REH cell (cell line): ENCODE measurements around a stretch of chr14.

DNA sequence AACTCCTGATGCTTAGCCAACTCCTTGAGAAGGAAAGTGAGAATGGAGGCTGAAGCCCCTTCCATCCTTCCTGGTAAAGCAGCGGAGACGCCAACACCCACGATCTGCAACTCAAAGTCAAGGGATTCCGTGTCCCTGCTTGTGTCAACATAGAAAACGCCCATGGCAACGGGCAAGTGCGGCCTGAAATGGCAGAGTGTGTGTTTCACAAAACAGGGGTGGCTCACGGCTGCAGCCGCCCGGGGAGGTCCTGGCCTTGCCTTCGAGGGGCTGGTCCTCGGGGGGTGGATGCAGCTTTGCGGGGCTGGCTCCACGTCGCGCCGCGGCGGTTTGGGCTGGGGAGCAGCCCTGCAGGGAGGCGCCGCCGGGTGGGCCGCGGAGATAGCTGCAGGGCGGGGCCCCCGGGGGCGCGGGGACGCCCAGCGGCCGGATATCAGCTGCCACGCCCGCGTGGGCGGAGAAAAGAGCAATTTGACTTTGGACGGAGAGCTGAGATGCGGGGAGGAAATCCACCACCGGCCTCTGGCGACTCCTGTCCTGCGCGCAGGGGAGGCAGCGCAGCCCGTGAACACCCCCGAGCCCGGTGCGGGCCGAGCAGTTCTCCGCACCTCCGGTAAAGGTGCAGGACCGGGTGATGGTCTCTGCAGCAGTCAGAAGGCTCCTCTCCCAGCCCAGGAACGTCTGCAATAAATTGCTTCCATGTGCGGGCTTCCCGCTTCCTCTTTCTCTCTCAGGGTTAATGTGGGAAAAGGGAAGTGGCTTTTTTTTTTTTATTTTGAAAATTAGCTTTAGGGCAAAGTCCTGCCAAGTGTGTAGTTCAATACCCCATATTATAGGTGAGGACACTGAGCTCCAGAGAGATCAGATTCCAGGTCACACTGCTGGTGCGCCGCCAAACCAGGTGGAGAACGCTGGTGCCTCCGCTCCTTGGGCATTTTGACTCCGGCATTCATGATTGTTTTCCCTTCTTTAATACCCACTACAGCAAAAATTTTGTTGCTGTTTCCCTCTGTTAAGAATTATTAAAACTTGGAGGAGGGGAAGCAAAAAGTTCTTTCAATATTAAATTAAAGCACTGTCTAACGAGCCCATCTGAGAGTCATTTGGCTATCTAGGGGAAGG lies 110.6 kb downstream of the ARF6 start:
- PRO-cap: bidirectional peak, plus-strand start at position 208 of the sequence, minus-strand start at position 119 of the sequence; bidirectional peak, plus-strand start at position 469 of the sequence, minus-strand start at position 387 of the sequence

GRCh38 chr14:50362502-50363449 lies 33.9 kb downstream of the CDKL1 start:
- PRO-cap: unidirectional peak, plus-strand start at chr14:50362883; bidirectional peak, plus-strand start at chr14:50363278, minus-strand start at chr14:50362986

DNA sequence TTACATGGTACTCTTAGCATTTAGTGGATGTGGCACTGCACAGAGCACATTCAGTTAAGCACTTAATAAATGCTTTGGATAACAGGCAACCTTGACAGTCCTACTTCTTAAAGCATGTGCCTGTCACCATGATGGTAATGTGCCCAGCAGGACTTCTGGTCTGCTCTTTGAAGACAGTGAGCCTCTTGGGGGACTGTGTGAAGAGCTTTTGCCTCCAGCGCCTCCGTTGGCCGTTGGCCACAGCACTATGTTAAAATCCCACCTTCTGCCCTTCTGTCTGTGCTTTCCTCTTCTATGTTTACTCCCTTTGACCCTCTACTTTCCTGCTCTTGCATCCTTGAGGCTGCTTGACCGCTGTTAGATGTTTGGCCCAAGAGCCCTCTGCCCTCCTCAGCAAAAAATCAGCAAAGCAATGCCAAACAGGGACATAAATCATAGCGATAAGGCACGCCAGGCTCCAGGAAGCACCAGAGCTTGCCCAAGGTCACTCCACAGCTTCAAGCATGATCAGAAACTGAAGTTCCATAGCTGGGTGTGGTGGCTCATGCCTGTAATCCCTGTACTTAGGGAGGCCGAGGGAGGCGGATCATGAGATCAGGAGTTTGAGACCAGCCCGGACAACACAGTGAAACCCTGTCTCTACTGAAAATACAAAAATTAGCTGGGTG lies 8.3 kb downstream of the CDKL1 start:
- PRO-cap: no peak

GRCh38 chr14:50414930-50415433 lies 18.3 kb upstream of the CDKL1 start:
- PRO-cap: no peak

DNA sequence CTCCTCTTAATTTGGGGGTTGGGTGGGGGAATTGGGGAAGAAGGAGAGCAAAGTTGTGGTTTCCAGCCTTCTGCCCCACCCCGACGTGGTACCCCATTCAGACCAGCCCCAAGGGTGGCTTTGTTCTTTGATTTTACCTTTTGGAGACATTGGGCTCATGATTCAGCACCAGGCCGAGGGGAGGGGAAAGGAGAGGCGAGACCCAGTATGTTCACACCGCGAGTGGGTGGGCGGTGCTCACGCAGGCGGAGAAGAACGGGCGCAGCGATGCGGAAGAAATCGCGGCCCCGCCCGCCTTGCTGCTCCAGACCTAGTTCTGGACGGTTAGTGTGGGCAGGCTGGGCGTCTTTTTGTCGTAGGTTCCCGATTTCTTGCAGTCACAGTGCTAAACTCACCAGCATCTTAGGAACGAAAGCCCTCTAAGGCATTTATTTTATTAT lies 978 bp downstream of the ATL1 start:
- PRO-cap: bidirectional peak, plus-strand start at position 313 of the sequence, minus-strand start at position 318 of the sequence

DNA sequence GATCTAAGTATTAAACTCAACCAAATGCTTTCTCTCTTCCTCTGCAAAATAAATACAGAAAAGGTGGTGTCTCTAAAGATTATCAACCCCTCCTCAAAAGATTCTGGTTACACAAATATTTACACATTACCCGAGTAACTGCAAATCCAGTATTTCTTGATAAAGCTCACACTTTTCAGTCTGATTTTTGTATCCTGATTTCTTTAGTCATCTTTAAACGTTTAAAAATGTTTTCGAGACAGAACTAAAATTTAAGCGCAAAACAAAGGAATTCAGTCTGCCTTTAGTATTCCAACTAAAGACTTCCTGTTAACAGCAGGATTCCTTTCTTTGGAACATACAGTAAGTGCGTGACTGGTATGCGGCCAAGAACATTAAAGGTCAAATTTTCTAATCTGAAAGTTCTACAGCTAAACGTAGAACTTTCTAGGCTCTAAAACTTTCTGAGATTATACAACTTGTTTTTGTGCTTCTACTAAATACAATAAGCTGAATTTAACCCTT lies 10.0 kb downstream of the SAV1 start:
- PRO-cap: no peak

DNA sequence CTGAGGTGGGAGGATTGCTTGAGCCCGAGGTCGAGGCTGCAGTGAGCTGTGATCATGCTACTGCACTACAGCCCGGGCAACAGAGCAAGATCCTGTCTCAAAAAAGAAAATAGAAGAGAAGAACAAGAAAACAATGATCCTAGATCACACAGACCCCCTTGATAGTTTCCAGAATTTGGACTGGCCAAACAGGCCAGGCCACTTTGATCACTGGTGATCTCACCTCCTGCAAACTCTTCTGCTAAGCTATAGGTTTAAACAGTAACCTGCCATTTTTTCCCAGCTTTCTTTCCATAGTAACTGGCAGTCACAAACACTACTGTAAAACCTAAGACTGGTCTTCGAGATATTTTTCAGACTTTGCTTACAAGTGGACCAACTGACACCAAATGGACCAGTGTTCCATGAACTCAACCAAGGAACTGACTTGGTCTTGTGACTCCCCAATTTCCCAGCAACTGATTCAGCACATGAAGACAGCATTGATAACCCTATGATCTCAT lies 8.3 kb downstream of the SAV1 start:
- PRO-cap: no peak

GRCh38 chr14:50770003-50770632 lies 60.8 kb downstream of the NIN start:
- PRO-cap: no peak

DNA sequence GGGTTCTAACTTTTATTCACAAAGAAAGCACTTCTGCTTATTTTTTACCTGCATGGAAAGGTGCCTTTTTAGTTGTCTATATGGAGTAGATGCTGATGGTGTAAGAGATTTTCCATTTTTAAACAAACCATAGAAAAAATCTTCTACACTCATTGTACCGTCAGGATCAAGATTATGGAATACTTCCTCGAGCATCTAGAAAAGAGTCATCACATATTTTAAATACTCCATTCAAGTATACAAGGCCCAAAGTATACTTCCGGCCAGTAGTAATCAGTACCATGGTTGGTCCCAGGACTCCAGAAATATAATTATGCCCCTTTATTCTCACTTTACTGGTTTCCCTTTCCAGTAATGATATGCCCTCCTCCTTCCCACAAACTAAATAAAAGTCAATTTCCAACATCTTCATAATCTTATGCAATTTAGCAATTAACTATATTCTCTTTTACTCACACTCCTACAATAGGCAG lies 58.0 kb downstream of the NIN start:
- PRO-cap: no peak

- PRO-cap: no peak
These were observed 17.6 kb downstream of the NIN start for GRCh38 chr14:50813320-50813800.

GRCh38 chr14:50835202-50835940 lies 4.4 kb upstream of the NIN start:
- PRO-cap: unidirectional peak, minus-strand start at chr14:50835468

DNA sequence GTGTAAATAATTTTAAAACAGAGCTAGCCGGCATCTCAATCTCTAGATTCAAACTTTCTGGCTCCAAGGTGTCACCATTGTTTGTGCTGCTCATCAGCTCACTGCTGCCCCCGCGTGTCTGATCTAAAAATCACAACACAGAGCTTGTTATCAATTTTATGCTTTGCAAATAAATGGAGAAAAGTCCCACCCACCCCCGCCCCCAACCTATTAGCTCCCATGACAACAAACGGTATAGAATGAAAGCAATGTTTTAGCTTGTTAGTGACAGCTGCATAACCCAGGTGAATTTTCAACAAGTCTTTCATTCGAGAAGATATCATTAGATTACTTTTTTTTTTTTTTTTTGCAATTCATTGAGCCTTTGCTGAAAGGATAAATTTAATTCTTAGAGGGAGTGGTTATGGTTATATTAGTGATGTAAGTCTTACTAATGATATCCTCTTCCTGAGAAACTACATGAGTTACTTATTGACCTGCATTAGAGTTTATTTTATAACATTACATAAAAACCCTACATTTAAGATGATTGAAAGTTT lies 11.2 kb upstream of the ABHD12B start:
- PRO-cap: bidirectional peak, plus-strand start at position 264 of the sequence, minus-strand start at position 120 of the sequence

DNA sequence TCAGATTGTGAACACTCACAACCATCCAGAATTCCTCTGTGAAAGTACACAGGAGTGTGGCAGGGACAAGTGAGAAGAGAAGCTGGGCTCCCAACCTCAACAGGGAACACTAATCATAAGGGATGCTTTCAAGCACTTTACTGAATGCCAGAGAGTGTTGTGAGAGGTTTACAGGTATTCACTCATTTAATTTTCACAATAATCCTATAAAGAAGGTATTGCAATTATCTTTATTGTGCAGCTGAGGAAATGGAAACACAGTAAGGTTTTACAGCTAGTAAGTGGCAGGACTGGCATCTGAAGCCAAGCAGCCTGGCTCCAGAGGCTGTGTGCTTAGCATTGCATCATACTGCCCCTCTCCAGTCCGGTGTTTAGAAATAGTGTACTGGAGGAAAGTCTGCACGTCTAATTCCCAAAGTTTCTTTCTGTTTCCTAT lies 60.2 kb upstream of the PYGL start:
- PRO-cap: no peak

DNA sequence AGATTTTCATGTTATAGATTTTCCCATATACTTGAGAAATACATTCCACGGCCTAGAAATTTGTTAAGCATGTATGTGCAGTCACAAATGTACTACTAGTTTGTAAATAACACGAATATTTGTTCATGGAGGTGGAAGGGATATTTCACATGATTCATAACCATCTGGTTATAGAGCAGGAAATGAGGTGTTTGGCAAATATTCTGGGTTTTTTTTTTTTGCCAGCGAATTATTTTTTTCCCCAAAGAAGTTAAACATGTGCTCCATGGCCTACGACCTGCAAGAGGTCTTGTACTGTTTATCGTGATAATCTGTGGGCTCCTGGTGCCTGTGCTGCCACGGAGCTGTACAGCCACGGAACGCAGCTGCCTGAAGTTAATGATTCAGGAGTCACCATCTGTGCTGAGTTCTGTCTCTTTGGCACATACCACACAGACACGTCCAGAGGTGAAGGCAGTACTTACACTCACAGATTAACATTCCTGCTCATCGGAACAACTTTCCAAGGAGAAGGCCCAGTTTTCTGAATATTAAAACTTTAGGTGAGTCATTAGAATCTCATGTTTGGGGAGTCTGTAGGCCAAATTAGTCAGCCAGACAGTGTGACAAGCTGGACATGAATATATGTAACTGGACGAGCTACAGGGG lies 156.3 kb downstream of the TMX1 start:
- PRO-cap: no peak

GRCh38 chr14:51398831-51399457 lies 158.9 kb downstream of the TMX1 start:
- PRO-cap: no peak

- PRO-cap: no peak
These were observed 1.0 kb upstream of the FRMD6 start for GRCh38 chr14:51650671-51651112.

- PRO-cap: no peak
These were observed 58.8 kb upstream of the RTRAF start for GRCh38 chr14:51930511-51930909.

- PRO-cap: bidirectional peak, plus-strand start at chr14:52069224, minus-strand start at chr14:52069056
These were observed 161 bp upstream of the NID2 start for GRCh38 chr14:52069139-52069300.

- PRO-cap: no peak
These were observed 1.3 kb upstream of the PTGER2 start for GRCh38 chr14:52312769-52313272.

GRCh38 chr14:52345147-52345595 lies 31.1 kb downstream of the PTGER2 start:
- PRO-cap: no peak